Cerebellum (tissue), 5 donors: Measurements from ENCODE around the genes USF1, DEDD and NDUFS2.

DNA sequence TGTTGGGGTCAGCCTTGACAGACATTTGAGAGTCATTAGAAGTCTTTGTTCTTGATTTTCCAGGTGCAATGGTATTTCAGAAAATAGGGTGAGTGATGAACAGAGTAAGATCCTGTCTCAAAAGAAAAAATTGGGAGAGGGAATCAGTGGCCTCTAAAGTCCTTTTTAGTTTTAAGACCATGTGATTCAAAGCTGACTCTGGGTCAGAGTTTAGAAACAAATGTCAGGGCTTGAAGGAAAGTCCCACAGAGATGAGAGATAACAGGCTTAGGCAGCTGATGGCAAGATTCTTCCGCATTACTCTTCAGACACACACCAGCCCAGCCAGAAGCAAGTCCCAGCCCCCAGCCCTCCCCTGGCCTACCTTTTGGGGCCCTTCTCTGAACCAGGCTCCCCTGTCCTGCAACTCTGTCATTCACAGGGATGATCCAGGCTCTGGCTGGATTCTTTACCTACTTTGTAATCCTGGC lies 13.2 kb upstream of the CASQ1 start:
- PRO-cap, 3 experiments: no peak in any of the 3 experiments
- RAMPAGE, long total RNA: no peak

- PRO-cap, 3 experiments: peak in 1 of 3 experiments; most common plus-strand start chr1:160192039 (in 1); most common minus-strand start chr1:160191834 (in 1)
- RAMPAGE, long total RNA: no peak
Observed at GRCh38 chr1:160191689-160192159, 1.3 kb downstream of the CASQ1 start.

DNA sequence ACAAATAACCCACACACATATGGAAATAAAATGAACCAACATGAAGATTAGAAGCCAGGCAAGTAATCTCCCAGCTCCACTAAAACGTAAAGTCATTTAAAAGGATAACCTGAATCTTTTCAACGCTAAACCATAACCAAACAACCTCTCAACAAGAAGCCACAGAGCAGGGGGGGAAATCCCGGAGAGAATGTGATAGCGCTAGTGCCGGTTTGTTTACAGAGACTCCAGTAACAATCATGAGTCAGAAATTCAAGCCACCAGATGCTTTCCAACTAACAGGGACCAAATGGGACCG lies 901 bp downstream of the DCAF8 start:
- PRO-cap, 3 experiments: peak in 1 of 3 experiments; most common plus-strand start position 236 of the sequence (in 1)
- RAMPAGE, long total RNA: no peak

- PRO-cap, 3 experiments: no peak in any of the 3 experiments
- RAMPAGE, long total RNA: no peak
Observed at GRCh38 chr1:160264576-160265364, 2.4 kb upstream of the DCAF8 start.

GRCh38 chr1:160459998-160460645 lies 59.8 kb downstream of the VANGL2 start:
- PRO-cap, 3 experiments: no peak in any of the 3 experiments
- RAMPAGE, long total RNA: no peak

DNA sequence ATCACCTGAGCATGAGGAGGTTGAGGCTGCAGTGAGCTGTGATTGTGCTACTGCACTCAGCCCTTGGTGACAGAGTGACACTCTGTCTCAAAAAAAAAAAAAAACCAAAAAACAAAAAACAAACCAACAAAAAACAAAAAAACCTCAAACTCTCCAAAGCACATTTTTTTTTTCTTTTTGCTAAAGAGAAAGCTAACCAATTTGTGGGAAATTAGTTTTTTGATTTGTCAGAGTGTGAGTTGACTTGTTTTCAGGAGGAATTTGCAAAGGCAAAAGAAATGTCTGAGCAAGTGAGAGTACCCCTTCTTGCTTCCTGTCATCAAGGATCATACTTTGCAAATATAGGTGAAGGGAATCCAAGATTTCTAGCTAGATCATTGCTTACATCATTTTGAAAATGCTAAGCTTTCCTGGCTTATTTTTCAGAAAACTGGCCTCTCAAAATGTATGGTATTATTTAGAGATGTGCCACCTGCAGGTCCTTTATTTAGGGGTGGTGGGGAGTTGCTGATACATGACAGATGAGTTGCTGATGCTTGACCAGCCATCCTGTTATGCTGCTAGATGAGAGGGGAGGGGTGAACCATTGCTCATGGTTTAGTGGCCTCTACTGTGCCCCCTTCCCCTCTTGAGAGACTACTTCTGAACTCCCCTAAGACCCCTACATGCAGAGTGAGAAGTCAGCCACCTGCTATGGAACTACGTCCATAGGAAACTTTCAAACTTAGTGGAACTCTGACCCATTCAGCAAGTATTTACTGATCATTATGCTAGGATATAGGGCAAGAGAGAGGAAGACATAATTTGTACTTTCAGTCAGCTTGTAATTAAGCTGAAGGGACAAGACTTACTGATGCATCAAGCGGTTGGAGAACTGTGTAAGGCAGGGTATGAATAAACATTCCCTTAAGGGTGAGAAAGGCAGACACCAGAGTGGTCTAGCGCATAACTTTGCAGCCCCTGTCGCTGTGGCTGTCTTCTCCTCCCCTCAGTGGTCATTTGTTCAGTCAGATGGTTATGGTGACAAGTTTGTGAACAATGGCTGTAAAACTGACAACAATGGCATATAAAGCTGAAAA lies 34.7 kb downstream of the SLAMF6 start:
- PRO-cap, 3 experiments: no peak in any of the 3 experiments
- RAMPAGE, long total RNA: no peak

DNA sequence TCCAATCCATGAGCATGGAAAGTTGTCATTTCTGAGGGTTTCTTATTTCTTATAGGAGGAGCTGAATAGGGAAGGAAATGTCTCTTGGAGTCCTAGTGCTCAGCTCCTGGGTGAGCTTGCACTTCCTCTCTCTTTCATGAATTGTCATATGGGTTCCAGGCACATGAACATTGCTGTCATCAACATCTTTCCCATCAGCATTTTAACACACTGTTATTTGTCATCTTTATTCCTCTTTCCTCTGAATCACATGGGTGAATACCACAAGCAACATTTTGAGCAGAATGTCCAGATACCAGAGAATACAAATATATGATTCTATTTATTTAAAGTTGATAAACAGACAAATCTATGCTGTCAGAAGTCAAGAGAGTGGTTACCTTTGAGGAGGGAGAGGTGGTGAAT lies 23.4 kb downstream of the SLAMF6 start:
- PRO-cap, 3 experiments: no peak in any of the 3 experiments
- RAMPAGE, long total RNA: no peak

GRCh38 chr1:160521901-160522623 lies 993 bp downstream of the SLAMF6 start:
- PRO-cap, 3 experiments: no peak in any of the 3 experiments
- RAMPAGE, long total RNA: no peak

GRCh38 chr1:160580577-160581093 lies 1.3 kb upstream of the CD84 start:
- PRO-cap, 3 experiments: no peak in any of the 3 experiments
- RAMPAGE, long total RNA: no peak

- PRO-cap, 3 experiments: no peak in any of the 3 experiments
- RAMPAGE, long total RNA: no peak
Observed at GRCh38 chr1:160709760-160710079, 1.9 kb downstream of the CD48 start.

DNA sequence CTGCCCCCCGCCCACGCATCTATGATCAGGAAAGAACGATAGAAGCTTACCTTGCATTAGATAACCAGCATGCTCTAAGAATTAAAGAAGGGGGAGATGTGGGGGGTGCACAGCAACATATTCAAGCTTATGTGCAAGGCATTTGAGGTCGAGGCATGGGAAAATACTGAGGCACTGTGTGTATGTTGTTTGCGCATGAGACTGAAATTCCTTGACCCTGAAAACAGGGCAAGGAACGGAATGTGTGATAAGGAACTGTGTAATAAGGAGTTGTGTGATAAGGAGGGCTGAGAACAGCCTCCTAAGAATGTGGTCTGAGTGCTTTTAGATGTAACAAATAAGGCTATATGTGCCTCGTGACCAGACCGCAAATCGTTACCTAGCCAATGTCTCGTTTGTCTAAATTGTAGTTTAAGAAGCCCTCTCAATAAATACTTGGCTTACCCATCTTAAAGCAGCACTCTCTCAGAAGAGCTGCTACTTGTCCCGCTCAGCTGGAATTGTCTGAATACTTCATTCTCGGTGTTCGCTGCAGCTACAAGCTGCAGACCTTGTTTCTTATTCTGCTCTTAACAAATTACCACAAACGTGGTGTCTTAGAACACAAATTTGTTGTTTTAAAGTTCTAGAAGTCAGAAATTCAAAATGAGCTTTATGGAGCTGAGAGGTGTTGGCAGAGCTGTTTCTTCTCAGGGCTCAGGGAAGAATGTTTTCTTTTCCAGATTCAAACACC lies 26.6 kb upstream of the ITLN1 start:
- PRO-cap, 3 experiments: no peak in any of the 3 experiments
- RAMPAGE, long total RNA: no peak

- PRO-cap, 3 experiments: no peak in any of the 3 experiments
- RAMPAGE, long total RNA: no peak
Observed at GRCh38 chr1:161022032-161022454, 1.1 kb upstream of the F11R start.

DNA sequence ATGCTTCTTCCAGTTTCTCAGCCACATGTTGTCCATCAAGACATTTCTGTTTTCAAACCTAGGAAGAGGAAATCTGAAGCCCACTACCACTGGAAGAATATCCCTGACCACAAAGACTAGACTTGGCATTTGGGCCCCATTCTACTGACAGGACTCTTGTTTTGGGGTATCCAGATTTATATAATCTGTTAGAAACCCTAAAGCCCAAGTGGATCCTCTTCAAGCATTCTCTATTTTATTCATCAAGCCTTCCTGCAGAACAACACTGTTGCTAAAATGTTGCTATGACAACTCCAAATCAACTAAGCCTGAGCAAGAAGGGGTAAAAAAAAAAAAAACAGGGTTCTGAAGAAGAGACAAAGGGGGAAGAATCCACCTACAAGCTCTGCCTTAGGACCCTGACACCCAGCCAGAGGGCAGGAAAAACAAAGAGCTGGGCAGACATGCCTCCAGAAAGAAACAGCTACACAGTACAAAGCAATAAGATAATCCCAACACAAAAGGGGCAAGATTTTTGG lies 1.4 kb downstream of the USF1 start:
- PRO-cap, 3 experiments: no peak in any of the 3 experiments
- RAMPAGE, long total RNA: no peak

DNA sequence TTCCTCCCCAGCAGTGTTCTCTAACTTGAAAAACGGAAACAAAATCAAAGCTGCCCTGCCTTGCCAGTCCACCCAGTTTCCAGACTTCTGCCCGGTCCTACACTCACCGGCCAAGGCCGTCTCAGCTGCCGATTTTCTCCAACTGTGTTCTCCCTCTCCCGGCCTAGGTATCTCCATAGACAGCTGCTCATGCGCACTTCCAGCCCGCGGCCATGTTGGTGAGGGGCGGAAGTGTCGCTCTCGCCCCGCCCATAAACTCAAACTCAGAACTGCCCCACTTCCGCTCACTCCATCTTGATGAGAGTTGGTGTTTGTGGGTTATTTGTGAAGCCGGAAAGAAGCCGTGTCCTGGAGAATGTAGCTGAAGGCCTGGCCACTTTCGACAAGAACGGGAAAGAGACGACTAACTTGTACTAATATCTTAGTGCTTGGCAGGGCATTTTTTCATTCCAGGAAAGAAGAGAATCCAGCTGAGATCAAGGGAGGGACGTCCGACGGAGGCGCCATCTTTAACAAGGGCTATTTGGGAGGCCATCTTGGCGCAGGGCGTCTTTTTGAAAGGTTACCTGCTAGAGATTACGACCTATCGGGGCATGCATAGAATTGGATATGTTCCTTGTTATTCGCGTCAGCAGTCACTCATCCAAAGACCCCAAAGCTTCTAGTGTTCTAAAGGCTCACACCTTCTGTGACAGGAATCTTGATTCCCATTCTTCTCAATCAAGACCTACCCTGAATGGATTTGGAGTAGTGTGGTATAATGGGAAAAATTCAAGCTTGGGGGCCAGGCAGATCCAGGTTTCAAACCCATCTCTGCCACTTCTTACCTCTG lies at the start of gene USF1:
Gene USF1, minus strand, starts transcription at position 227 of the 832 bp plus-strand sequence.
- PRO-cap, 3 experiments: peak in 3 of 3 experiments; most common plus-strand start position 287 of the sequence (in 1); most common minus-strand start position 144 of the sequence (in 1)
- RAMPAGE, long total RNA: start-site peak on the minus strand centred at position 180 of the sequence, 69 bp wide, 427 and 232 reads in 2 replicates

DNA sequence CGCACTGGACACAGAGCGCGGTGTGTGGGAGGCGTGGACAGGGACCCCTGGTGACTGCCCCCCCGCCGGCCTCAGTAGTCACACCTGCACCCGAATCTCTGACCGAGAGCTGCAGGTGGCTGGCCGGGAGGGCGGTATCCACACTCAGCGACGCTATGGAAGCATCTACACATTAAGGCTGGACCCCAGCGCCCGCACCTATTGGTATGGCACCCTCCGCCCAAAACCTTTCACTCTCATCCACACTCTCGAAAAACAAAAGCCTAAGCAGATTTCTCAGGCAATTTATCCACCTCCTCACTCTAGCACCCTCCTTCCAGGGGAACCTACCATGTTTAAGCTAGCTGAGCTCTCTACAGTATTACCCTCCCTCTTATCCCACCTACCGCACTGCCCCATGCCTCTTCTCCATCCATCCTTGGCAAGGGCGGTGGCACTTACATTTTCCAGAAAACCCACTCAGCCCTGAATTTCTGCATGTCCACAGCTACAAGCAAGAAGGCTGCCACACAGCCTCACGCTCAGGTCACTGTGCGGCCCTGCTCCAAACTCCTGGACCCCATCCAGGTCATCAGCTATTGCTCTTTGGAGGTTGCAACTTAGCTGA lies 801 bp downstream of the KLHDC9 start:
- PRO-cap, 3 experiments: peak in 1 of 3 experiments; most common plus-strand start position 107 of the sequence (in 1)
- RAMPAGE, long total RNA: no peak

DNA sequence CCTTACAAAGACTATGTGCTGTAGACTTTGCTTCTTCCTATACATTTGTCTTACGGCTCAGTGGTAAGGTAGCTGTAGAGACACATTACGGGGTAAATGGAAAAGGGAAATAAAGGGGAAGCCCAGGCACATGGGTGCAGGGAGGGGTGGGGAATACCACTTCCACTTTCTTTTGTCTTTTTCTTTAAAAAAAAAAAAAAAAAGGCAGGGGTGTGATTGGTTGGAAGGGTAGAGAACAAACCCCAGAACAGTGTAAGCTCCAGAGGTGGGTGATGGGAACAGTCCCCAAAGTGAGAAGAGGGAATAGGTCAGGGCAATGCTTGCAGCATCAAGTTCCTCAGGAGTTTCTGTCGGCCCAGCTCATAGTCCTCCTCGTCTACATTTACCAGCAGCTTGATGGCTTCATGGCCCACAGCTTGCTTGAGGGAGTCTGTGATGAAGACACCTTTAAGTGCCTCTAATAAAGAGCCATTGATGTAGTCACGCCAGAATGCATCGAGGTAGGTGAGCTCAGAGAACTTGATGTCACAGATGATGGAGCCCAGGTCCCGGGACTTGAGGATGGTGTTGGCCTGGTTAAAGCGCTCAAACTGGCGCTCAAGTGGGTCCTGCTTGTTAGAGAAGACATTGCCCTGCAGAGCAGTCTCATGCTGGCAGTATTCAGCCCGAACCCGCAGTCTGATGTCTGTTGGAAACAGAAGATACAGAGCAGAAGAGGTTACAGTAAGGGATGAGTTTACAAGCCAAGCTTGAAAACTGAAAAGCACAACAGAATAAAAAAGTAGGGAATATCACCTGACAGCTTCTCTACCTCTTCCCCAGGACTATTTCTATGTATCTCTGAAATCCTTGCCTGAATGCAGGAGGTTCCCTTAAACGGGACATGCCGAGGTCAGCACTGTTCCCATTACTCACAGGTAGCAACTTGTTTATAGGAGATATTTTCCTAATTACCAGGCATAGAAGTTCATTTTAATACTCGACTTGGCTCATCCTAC lies 4.2 kb downstream of the NIT1 start:
- PRO-cap, 3 experiments: no peak in any of the 3 experiments
- RAMPAGE, long total RNA: no peak

GRCh38 chr1:161132281-161133189 lies at the start of gene DEDD:
DEDD (minus strand) TSS chr1:161132667.
- PRO-cap, 3 experiments: peak in 3 of 3 experiments; most common plus-strand start chr1:161132549 (in 3); most common minus-strand start chr1:161132463 (in 1)
- RAMPAGE, long total RNA: no peak

DNA sequence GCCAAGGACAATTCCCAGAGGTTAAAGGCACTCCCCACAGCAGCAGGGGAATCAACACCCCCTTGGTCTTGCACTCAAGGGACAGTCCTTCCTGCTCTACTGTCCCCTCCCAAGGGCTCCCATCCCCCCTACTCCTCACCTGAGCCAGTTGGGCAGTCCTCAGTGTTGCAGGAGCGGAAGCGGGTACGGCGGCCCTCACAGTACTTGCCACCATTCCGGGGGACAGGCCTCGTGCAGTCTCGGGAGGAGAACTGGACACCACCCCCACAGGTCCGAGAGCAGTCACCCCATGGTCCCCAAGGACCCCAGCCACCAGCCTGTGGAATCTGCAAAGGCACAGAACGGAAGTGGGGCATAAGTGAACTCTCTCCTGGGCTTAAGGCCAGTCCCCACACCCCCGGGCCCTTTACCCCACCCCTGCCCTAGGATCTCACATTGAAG lies 5.3 kb downstream of the ADAMTS4 start:
- PRO-cap, 3 experiments: no peak in any of the 3 experiments
- RAMPAGE, long total RNA: no peak

DNA sequence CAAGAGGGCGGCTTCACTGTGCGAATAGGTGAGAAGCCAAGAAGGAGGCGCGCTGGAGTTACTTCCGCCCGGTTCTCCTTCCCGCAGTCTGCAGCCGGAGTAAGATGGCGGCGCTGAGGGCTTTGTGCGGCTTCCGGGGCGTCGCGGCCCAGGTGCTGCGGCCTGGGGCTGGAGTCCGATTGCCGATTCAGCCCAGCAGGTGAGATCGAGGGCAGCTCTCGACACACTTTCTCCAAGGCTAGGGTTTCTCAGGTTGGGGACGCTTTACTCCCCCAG lies at the start of gene NDUFS2:
Gene NDUFS2, plus strand, starts transcription at position 86 of the 276 bp plus-strand sequence.
- PRO-cap, 3 experiments: peak in 3 of 3 experiments; most common plus-strand start position 86 of the sequence (in 3); most common minus-strand start position 92 of the sequence (in 1)
- RAMPAGE, long total RNA: start-site peak on the plus strand centred at position 109 of the sequence, 84 bp wide, 668 and 151 reads in 2 replicates

GRCh38 chr1:161351424-161352213 lies 16.1 kb downstream of the CFAP126 start:
- PRO-cap, 3 experiments: no peak in any of the 3 experiments
- RAMPAGE, long total RNA: no peak